Mononuclear cell (primary cell): ENCODE measurements around the genes OR4N4C, MAGEL2, SNRPN and UBE3A.

- RRBS = no CpG with 5 or more reads among the region's 2 CpGs
Measured at GRCh38 chr15:20226246-20226577, 315.4 kb downstream of the GOLGA6L6 start.

GRCh38 chr15:21262568-21263074, 177.7 kb downstream of the POTEB3 start:
- RRBS = no CpG with 5 or more reads among the region's 18 CpGs

GRCh38 chr15:21651466-21652028, at the start of gene OR4N4C:
Gene OR4N4C (plus strand): TSS chr15:21651844.
- RRBS = no CpG with 5 or more reads among the region's 1 CpG

GRCh38 chr15:22239075-22240037, 145.0 kb downstream of the OR4N4 start:
- RRBS = no CpG with 5 or more reads among the region's 19 CpGs

GRCh38 chr15:22837464-22837850, 1.0 kb upstream of the NIPA2 start:
- RRBS = no CpG with 5 or more reads among the region's 21 CpGs

DNA sequence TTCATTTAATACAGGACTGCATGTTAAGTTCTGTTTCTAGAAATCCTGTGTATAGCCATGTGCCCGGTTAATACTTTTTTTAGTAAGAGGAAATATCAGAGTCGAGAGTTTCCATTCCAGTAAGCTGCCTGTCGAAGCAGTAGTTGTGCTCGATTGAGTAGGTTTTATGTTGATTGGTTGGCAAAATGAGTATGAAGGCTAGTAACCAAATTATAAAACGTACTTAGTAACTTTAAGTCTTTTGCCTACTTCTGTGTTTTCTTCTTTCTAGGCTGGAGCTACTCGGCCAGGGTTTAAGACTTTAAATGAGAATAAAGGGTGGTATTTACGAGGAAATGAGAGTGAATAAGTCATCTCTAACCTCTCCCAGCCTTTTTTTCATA, 909 bp downstream of the NIPA2 start:
- RRBS = no CpG with 5 or more reads among the region's 7 CpGs

- RRBS = 44% methylated on average over 2 of the region's 16 CpGs
Measured at GRCh38 chr15:22839767-22840405, 1.4 kb downstream of the NIPA2 start.

GRCh38 chr15:22948830-22949611, 31.1 kb downstream of the CYFIP1 start:
- RRBS = no CpG with 5 or more reads among the region's 22 CpGs

GRCh38 chr15:23311173-23311734, 22.7 kb downstream of the GOLGA6L26 start:
- RRBS = no CpG with 5 or more reads among the region's 15 CpGs

DNA sequence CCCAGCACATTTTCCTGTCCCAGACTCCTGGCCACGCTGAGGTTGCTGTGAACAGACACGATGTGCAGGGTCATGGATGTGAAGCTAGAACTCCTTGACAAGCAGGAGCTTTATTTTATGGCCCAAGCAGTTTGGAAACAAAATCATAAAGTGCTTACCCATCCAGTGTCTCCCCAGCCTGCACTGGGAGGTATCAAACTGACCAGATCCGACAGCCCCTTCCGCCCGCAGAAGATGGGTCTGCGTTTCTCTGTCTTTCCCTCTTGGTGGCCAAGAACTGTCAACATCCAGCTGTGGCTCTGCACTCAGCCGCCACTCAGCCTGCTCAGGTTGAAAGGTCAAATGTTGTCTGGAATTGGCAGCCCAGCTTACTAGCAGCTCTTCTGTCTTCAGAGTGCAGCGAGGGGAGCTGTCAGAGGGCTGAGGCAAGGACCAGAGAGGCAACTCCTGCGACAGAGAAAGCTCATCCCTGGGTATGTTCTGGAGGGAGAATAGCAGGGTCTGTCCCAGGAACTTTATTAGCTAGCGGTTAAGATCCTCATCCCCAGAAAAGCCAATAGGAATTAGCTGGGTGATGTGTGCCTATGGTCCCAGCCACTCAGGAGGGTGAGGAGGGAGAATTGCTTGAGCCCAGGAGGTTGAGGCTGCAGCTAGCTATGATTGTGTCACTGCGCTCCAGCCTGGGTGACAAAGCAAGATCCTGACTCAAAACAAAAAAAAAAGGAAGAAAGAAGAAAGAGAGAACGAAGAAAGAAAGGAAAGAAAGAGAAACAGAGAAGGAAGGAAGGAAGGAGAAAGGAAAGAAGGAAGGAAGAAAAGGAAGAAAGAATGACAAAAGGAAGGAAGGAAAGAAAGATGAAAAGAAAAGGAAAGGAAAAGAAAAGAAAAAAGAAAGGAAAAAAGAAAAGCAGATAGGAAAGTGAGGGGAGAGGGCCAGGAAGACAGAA, 45.3 kb downstream of the GOLGA6L2 start:
- RRBS = no CpG with 5 or more reads among the region's 12 CpGs

DNA sequence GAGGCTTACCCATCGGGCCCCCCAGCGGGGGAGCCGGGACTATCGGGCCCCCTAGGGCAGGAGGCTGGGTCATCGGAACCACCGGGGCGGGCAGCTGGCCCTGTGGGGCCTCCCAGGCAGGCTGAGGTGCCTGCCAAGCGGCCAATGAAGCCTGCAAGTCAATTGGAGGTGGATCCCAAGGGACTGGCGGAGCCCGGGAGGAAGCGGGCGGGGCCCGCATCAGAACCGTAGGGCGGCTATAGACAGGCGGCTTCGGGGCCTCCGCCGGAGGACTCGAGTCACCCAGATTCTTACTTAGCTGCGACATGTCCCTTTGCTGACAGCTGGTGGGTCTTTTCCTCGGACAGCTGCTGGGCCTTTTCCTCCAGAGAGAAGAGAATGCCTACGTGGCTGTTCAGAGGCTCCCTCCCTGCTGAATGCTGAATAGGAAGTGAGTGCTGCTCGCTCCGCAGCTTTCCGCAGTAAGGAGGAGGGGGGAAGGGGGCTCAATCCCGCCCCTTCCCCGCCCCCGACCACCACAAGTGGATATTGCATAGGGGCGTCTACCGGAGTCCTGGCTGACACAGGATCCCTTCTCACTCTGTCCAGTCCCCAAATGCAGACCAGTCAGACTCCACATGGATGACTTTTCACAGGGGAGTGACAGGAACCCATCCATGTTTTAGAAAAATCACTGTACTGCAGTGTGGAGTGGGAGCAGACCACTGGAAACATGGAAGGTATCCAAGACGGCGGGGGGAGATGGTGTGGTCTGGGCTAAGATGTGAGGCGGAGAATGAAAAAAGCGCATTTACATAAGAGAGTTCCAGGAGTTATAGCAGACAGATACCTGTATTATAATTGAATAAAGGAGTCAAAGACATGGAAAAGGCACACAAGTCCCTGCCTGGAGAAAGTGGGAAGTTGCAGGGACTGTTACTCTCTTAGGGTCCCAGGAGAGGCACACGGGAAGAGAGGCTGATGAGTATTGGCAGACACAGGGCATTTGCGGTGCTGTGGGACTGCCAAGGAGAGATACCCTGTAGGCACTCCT, at the start of gene MAGEL2:
MAGEL2 (minus strand) TSS at position 432 of the 1,033 bp plus-strand sequence.
- RRBS = 46% methylated on average over 18 of the region's 37 CpGs

DNA sequence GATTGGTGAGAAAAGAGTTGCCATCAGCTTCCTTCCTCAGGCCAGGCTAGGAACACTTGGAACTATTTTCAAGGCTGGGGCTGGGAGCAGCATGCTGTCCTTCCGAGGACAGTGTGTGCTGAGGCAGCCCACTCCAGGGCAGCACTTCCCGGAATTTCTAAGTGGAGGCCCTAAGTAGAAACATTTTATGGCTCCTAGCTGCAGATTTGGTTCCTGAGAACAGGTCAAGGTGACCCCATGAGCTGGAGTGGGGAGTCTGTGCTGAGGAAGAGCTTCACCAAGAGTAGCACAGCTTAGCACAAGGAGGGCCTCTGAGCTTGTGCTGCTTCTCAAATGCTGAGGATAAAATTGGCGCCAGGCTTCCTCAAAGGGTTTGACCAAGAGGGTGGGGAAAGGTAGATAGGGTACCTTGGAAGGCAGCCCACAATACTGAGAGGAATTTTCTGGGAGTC, 111.1 kb upstream of the NDN start:
- RRBS = no CpG with 5 or more reads among the region's 3 CpGs

DNA sequence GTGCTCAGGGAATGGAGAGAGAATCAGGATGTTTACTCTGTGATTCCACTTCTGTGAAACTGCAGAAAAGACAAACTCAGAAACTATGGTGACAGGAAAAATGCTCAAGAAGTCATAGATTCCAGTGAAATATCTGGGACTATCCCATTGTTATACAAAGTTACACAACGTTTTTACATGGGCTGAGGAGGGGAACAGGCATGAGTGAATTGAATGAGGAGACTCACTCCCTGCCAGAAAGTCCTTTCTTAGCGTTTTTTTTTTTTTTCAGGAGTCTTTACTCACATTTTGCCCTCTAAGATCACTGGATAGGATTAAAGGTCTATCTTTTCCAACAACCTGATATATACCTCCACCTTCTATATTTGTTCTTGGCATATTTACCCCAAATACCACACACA, 153.0 kb upstream of the NDN start:
- RRBS = no CpG with 5 or more reads among the region's 2 CpGs

- RRBS = 37% methylated on average over 3 of the region's 17 CpGs
Measured at GRCh38 chr15:23912133-23912731, 225.1 kb upstream of the NDN start.

GRCh38 chr15:24954543-24955490, at the start of gene SNRPN:
Gene SNRPN (plus strand): TSS chr15:24954987.
- RRBS = 38% methylated on average over 8 of the region's 46 CpGs

GRCh38 chr15:24981929-24982128, 27.0 kb downstream of the SNRPN start:
- RRBS = no CpG with 5 or more reads among the region's 1 CpG

DNA sequence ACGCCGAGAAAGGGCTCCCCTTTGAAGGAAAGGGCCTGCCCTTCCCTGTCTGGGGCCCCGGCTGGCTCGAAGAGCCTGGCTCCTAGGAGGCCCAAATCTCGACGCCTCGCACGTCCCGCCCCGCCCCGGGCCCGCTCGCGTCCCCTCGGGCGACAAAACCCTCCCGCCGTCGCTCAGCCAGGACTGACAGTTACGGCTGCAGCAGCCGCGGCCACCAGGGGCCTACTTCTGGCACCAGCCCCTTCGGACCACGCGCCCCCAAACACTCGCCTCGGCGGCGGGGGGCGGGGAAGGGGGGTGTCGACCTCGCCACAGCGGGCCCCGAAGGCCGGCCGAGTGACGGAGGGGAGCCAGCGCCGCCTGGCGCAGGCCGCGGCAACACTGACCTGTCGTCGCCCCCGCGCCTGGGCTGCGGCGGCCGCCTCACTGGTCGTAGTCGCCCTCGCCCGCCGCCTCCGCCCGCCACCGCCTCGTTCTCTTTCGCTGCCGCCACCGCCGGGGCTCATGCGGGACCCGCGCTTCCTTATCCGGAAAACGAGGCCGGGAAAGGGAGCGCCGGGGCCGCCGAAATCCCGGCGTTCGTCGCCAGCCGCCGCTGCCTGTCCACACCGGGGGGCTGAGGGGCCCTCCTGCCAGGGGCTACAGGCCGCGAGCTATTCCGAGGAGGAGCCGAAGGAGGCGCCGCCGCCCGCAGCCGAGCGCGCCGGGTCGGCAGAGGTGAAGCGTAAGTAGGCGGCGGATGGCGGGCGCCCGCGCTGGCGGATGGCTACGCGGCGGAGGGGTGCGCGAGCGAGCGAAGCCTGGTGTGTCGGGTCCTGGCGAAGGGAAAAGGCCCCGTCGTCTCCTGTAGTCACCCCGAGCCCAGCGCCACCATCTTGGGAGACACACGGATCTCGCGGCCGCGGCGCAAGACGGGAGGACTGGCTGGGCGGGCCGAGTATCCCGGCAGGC, at the start of gene UBE3A:
UBE3A (minus strand) TSS at position 922 of the 951 bp plus-strand sequence.
- RRBS = under 1% methylated on average over 25 of the region's 123 CpGs

GRCh38 chr15:25810537-25811358, 52.4 kb downstream of the ATP10A start:
- RRBS = no CpG with 5 or more reads among the region's 22 CpGs

- RRBS = no CpG with 5 or more reads among the region's 20 CpGs
Measured at GRCh38 chr15:25933599-25934161, 70.6 kb upstream of the ATP10A start.

GRCh38 chr15:27448876-27449482, 478.0 kb downstream of the GABRG3 start:
- RRBS = no CpG with 5 or more reads among the region's 4 CpGs